Umbilical cord (tissue), 2 donors: ENCODE data around the genes GUSB and ASL.

- RAMPAGE, long total RNA, result start-site peak on the minus strand at chr7:65982094-65982213, 42 and 49 reads in 2 replicates
Measured at GRCh38 chr7:65981563-65982502, at the start of gene GUSB. Gene GUSB, minus strand, starts transcription at chr7:65982213.

DNA sequence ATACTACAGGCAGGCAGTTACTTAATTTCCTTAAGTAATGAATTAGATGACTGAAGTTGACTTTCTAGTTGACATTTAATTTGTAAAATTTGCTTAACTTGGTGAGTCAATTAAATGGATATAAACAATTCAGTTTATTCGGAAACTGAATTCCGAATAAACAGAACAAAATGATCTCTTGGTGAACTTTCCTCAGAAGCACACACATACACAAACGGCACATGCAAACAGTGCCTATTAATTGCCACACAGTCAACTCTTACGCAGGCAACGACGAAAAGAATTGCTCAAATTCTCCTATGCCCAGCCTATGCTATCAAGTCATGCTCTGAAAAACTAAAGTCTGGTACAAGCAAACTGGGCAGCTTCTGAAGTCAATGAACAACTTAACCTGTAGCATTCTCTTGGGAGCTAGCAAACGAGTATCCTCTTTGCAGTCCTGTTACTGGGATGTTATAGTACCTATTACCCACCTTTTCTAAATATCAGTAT, 38.9 kb upstream of the ASL start:
- RAMPAGE, long total RNA, result no peak

- RAMPAGE, long total RNA, result start-site peak on the plus strand at chr7:66075762-66075954, 21 and 15 reads in 2 replicates
Measured at GRCh38 chr7:66075233-66076231, at the start of gene ASL. Gene ASL, plus strand, starts transcription at chr7:66075819.

DNA sequence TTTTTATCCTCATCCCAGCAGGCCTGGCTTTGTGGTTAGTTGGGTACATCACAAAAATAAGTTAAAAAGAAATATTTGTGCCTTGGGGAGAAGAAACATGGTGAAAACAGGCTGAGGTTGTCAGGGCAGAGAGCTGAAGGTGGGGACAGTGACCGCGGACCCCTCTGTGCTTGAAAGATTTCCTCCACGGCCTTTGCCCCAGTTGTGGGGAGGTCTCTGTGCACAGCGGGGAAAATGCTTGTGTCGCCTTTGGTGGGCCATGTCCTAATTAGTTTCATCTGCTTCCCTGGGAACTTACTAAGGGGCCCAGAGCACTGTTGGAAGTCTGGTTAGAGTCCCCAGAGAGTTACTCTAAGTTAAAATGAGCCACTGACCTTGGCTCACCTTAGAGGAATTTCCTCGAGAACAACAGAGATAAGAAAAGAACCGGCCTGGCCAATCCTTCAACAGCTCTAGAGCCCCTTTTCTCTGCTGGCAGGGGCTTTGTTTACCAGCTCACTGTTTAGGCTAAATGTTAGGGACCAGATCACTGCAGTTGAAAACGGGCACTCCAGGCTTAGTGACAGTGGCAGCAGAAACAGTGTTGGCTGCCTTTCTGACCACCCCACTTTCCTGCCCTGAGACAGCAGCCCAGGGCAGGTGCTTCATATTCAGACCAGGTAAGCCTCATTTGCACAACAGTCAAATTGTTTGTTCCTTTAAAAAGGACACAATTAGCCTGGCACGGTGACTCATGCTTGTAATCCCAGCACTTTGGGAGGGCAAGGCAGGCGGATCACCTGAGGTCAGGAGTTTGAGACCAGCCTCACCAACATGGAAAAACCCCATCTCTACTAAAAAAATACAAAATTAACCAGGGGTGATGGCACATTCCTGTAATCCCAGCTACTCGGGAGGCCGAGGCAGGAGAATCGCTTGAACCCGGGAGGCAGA, 38.1 kb downstream of the CRCP start:
- RAMPAGE, long total RNA, result no peak

DNA sequence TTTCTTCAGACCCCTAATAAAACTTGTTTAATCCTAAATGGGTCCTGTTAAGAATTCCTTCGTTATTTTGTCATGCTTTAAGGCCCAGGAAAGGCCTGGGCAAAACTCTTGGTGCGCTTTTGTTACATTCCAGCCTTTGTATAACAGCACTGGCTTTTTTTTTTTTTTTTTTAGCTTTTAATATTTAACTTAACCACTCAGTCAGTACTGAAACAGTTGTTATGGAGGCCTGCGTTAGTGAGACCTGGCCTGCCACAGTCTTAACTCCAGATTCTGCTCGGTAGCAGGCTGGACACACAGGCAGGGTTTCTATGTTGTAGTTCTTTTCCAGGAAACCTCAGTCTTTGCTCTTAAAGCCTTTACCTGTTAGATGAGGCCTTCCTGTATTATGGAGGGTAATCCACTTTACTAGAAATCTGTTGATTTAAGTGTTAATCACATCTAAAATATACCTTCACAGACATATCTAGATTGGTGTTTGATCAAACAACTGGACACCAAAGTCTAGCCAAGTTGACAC, 33.2 kb downstream of the TPST1 start:
- RAMPAGE, long total RNA, result no peak

DNA sequence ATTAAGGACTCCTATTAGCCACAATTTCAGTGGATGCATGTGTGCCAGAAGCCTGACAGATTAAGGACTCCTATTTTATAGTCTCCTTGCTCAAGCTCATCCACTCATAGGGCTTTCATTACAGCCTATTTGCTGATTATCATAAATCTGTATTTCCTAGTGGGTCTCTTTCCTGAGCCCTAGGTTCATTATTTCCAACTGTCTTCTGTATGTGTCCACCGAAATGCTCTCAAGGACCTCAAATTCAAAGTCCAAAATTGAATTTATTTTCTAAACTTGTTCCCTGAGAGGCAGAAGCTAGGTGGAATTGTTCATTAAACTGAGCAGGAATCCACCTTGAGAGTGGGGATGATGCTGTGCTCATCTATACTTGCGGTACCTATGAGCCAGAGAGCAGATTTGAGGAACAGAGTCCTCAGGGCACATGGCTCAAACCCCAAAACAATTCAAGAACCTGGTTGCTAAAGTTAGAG, 92.0 kb downstream of the TPST1 start:
- RAMPAGE, long total RNA, result no peak

DNA sequence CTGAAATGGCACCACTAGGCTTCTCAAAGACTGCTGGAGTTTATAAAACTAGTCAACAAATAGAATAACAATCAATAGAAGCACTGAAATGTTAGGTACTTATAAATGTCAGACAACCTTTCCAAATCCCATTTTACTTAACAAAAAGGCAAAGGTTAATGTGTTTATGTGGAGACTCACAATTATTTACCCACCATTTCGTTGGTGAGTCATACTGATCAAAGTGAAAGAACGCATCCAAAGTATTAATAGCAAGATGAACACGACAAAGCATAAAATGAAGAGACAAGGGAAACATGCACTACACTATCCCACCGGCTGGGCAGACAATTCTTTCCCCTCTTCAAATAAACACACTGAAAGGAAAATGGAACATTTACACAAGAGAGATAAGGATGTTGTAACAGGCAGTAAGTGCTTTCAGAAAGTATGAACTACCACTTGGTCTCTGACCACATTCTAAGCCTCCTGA, 189.0 kb upstream of the KCTD7 start:
- RAMPAGE, long total RNA, result no peak

GRCh38 chr7:66761488-66762214, 21.1 kb downstream of the RABGEF1 start:
- RAMPAGE, long total RNA, result no peak

DNA sequence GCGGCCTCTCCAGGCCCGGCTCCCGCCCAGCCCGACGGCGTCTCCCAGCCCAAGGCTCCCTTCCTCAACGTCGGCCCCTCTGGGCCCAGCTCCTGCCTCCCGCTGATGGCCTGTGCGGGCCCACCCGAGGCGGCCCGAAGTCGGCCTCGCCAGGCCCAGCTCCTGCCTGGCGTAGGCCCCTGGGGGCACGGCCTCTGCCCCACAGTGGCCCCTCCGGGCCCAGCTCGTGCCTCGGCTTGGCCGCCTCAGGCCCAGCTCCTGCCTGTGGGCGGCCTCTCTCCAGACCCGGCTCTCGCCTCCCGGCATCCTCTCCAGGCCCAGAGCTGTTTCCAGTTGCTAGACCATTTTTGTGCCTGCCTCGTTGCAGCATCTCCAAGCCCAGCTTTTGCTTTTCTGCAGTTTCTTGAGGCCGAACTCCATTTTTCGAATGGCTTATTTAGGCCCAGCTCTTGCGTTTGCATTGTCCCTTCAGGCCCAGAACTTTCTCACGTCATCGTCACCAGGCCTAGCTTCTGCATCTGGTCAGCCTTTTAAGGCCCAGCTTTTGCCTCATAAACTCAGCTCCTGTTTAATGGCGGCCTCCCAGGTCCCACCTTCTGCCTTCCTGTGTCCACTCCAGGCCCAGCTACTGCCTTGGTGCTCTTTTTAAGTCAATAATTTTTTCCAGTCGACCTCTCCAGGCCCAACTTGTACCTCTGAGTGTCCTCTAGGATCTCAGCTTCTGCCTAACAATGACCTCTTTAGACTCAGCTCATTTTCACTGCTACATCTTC, 16.5 kb upstream of the TMEM248 start:
- RAMPAGE, long total RNA, result no peak

DNA sequence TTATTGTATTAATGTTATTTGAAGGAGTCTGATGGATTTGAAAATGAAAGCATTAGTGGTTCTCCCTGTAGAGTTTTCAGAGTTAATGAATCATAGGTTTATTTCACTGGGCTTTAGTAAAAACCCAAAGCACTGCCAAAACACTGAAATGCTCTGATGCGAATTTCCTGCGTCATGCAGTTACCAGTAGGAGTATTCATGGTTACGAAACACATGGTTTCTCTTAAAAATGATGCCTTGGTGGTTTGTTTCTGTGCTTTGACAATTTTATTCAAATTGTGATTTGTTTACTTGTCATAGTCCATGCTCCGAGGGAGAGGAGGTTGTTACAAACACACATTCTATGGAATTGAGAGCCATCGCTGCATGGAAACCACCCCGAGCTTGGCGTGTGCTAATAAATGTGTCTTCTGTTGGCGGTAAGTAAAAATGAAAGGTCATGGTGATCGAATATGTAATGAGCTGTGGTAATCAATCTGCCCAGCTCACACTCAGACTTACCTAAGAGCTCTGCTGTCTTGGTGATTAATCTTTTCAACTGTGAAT, 70.4 kb downstream of the TYW1 start:
- RAMPAGE, long total RNA, result no peak

DNA sequence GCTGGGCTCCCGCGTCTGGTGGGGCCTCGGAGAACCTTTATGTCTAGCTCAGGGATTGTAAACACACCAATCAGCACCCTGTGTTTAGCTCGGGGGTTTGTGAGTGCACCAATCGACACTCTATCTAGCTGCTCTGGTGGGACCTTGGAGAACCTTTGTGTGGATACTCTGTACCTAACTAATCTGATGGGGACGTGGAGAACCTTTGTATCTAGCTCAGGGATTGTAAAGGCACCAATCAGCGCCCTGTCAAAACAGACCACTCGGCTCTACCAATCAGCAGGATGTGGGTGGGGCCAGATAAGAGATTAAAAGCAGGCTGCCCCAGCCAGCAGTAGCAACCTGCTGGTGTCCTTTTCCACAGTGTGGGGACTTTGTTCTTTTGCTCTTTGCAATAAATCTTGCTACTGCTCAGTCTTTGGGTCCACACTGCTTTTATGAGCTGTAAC, 204.0 kb upstream of the AUTS2 start:
- RAMPAGE, long total RNA, result no peak

GRCh38 chr7:69429904-69430428, 168.3 kb upstream of the AUTS2 start:
- RAMPAGE, long total RNA, result no peak

DNA sequence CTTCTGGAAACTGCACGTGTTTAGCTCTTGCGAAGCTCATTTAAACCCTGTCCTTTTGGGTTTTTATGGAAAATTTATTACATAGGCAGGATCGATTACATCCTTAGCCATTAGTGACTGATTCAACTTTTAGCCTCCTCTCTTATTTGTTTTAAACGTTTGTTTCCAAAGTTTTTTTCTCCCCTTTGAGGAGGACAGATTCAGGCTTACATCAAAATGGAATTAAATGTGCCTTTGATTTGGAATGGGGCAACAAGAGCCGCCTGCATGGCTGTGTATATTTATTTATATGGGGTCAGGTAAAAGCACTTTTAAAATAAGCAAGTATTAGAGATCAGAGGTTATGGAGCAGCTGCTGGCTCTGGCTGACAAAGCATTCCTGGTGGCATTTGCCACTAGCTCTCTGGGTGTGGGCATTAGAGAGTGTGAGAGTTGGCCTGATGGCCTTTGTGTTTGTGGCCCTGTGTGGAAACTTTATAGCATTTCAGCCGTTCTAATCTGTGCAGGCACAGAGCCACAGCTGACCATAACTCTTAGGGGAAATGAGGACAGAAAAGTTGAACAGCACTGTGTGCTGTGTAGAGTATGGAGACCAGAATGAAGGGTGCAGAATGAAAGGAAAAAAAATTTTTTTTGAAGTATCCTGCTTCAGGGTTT, 118.8 kb downstream of the AUTS2 start:
- RAMPAGE, long total RNA, result no peak

DNA sequence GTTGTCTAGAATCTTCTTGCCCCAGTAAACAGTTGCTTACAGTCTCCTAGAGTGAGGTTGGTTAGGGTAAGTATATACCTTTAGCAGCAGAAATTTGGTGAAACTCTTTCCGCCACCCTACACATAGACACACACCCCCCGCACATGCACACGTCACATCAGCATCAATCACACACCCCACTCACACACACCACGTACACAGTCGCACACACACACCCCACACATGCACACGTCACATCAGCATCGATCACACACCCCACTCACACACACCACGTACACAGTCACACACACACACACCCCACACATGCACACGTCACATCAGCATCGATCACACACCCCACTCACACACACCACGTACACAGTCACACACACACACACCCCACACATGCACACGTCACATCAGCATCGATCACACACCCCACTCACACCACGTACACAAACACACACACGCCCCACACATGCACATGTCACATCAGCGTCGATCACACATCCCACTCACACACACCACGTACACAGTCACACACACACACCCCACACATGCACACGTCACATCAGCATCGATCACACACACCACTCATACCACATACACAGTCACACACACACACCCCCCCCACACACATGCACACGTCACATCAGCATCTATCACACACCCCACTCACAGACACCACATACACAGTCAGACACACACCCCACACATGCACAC, 636.4 kb upstream of the GALNT17 start:
- RAMPAGE, long total RNA, result no peak

DNA sequence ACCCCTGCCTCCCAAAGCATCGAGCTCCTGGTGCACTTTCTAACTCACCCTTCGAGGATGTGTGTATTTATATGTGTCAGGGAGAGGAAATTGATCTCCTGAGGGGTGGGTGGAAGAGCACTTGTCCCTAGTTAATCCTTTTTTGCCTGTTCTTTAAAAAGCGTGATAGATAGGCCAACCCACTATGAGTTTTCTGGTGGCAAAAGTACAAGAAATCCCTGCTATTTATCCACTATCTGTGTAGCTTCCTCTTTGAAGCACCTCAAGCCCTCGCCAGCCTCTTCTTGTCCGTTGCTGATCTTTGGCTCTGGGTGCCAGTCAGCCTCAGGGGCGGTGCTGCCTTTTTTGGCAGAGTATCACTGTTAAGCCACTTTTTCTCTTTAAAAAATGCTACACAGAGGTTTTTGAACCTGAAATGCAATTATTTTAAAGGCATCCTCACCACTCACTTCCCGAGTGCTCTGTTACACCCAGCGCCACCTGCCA, 414.5 kb upstream of the GALNT17 start:
- RAMPAGE, long total RNA, result no peak

GRCh38 chr7:71132263-71133644, 810 bp downstream of the GALNT17 start:
- RAMPAGE, long total RNA, result no peak

DNA sequence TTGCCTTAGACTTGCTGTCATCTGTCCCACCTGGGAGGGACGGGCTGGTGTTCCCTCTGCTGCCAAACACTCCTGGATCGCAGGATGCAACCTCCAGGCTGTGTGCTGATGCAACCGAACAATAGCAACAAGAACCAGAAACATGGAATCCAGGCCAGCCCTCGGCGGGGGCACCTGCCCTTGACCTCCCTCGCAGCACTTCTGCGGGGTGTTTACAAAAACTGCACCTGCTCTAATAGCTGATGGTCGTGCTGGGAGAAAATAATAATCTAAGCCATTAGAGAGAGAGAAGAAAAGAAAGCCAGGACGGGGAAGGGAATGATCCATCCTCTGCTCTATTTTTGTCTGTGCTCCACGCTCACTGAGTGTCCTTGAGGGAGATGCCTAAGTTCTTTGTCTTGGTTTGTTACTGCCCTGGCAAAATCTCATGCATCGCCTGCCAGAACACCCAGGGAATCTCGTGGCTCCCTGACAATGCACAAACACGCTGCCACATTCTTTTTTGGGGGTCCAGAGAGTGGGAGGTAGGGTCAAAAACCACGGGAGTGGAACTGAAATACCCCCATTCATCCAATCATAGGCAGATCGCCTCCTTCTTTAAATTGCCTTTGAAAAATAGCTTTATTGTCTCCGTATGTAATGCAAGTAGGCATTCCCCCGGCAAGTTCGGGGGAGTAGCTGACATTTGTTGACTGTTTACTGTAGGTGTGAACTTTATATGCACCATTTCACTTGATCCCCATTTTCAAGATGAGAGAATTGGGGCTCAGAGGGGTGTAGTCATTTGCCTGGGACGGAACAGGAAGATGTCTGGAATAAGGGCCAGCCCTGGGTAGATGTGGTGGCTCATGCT, 104.8 kb downstream of the GALNT17 start:
- RAMPAGE, long total RNA, result no peak

DNA sequence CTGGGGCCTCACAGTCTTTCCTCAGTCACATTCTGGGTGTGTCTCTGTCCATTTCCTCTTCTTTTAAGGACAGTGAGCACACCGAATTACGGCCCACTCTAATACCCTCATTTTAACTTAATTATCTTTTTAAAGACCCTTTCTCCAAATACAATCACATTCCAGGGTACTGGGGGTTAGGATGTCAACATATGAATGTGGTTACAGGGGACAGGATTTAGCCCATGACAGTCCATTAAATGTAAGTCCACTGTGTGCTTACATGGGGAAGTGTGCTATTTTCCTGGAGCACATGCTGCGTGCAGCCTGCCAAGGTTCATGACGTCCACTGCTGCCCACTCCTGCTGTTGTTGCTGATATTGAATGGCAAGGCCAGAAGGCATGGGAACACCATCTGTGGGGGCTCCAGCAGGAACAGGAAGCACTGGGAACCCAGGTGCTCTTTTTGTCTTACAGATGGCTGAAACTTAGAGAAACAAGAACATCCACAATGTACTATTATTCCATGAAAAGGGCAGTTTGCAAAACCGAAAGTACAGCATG, 365.5 kb downstream of the GALNT17 start:
- RAMPAGE, long total RNA, result no peak

DNA sequence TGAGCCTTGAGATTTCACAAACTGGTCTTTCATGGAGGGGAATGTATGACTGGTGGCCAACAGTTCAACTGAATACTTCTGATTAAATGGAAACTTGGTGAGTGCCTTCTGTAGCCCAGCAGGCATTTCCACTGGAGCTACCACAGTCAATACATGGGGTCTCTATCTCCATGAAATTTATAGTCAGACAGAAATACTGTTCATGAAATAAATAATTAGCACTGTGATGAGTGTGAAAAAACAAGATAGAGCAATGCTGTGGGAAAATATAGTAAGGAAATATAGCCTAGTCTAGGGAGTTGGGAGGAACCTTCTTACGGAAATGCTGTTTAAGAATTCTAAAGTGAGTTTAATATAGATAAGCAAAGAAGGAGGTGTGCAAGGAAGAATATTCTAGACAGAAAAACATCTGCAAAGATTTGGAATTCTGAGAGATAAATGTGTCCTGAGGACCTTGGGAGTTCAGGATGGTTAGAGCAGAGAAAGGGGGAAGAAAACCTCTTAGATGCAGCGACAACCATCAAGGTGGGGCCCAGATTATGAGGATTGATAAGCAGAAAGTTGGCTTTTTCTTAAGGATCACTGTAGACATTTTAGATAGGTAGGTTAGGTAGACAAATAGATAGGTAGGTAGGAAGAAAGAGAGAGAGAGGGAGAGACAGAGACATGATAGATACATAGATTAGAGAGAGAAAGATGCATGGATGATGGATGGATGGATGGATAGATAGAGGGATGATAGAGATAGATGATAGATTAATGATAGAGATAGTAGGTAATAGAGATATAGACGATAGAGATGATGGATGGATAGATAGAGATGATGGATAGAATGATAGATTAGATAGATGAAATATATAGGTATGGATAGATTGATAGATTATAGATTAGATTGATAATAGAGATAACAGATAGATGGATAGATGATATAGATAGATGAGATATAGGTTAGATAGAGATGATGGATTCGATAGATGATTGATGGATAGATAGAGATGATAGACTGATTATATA, 447.6 kb downstream of the GALNT17 start:
- RAMPAGE, long total RNA, result no peak

DNA sequence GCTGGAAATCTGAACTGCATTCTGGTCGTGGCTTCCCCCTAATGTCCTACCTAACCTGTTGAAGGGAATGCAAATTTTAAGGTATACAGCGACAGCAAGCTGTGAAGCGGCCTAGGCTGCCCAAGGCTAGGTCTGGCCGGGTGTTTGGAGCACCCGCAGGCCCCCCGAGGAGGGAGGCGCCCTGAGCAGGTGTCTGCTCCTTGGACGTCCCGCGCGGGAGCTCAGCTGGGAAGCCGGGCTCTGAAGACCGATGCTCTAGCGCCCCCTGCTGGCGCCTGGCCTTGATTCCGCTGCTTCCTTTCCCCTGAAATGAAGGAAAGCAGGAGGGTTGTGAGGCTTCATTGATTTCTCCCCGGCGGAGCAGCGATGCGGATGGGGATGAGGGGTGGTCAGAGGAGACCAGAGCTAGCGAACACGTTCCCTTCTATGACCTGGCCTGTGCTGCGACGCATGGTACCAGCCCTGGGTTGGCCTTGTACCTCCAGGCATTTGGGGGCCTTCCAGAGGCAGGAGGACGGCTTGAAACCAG, 601.3 kb downstream of the GALNT17 start:
- RAMPAGE, long total RNA, result no peak